Skeletal muscle satellite cell (primary cell): ENCODE results near the gene MN1.

- CAGE, long polyA plus RNA, result no peak
These were observed 502.6 kb downstream of the CRYBA4 start for GRCh38 chr22:27124267-27124915.

GRCh38 chr22:27512215-27512877 lies 289.2 kb downstream of the MN1 start:
- CAGE, long polyA plus RNA, result no peak

DNA sequence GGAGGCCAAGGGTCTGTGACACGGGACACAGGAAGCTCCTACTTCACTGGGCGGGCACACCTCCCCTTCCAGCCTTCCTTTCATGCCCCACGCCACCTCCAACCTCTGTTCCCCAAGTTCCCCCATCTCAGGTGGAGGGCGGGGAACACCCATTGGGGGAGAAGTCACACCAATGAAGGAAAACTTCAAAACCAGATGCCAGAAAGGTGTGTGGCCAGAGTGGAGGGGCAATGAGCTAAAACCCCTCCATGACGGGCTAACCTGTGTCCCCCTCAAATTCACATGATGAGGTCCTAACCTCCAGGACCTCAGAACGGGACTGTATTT lies 250.5 kb downstream of the MN1 start:
- CAGE, long polyA plus RNA, result no peak

DNA sequence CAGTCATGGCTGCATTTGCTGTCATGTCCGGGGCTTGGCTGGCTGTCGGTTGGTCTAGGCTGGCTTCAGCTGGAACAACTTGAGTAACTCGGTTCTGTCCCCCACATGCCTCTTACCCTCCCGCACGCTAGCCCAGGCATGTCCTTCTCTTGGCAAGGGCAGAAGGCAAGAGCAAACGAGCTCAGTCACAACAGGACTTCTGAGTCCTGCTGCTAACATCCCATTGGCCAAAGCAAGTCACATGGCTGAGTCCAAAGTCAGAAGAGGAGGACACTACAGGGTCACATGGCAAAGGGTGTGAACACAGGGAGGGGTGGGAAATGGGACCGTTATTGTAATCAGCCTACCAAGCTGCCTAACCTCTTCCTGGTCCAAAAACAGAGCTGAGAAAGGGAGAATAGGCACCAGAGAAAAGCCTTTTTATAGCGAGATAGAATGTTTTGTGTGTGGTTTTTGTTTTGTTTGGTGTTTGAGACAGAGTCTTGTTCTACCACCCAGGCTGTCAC lies 81.9 kb downstream of the MN1 start:
- CAGE, long polyA plus RNA, result no peak

GRCh38 chr22:27748830-27749333 lies 52.7 kb downstream of the MN1 start:
- CAGE, long polyA plus RNA, result no peak

- CAGE, long polyA plus RNA, result no peak
These were observed 21.4 kb downstream of the MN1 start for GRCh38 chr22:27780133-27780585.

DNA sequence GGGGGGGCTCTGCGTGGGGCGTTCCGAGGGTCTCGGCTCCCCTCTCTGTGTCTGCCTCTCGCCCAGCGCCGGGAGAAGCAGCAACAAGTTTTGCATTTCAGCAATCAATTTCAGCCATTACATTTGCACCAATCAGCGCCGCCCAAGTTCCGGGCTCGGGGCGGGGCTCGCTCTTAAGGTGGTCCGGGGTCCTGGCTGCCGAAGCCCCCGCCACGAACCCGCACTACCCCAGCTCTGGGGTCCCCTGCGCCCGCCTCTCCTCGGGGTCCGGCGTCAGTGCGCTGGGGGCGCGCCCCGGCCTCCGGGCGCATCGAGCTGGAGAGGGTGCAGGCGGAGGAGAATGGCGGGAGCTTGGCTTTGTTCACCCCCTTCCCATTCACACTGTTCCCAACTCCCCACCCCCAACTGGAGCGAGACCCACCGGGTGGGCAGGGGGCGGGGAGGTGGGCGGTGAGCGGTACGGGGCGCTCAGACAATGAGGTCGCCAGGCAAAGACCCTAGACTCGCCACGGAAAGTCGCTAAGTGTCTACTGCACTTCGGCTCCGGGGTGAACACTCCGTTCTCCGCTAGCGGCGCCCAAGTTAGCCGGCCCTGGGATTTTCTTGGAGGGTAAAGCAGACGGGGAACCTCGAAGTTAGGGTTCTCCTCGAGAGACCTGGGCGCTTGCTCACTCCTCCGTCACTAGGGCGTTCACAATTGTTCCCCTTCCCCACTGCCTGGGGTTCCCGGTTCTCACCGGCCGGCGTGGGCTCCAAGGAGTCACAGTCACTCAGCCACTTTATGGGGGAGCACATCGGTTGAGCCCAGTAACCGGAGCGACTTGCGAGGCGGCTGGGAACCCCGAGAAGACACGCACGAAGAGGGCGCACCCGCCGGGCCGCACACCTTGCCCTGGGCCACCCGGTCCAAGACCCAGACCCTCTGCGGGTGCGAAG lies at the start of gene MN1:
Gene MN1, minus strand, starts transcription at position 85 of the 936 bp plus-strand sequence.
- CAGE, long polyA plus RNA, result no peak

- CAGE, long polyA plus RNA, result no peak
These were observed 26.9 kb downstream of the PITPNB start for GRCh38 chr22:27892127-27892613.

- CAGE, long polyA plus RNA, result no peak
These were observed 11.3 kb upstream of the PITPNB start for GRCh38 chr22:27930347-27930671.

GRCh38 chr22:27982897-27983859 lies 64.1 kb upstream of the PITPNB start:
- CAGE, long polyA plus RNA, result no peak

GRCh38 chr22:28299433-28300352 lies 379.9 kb downstream of the TTC28 start:
- CAGE, long polyA plus RNA, result no peak

GRCh38 chr22:28412385-28412993 lies 267.2 kb downstream of the TTC28 start:
- CAGE, long polyA plus RNA, result no peak

- CAGE, long polyA plus RNA, result no peak
These were observed 95.4 kb downstream of the TTC28 start for GRCh38 chr22:28583909-28584937.

- CAGE, long polyA plus RNA, result no peak
These were observed 603 bp downstream of the TTC28 start for GRCh38 chr22:28678994-28679479.

DNA sequence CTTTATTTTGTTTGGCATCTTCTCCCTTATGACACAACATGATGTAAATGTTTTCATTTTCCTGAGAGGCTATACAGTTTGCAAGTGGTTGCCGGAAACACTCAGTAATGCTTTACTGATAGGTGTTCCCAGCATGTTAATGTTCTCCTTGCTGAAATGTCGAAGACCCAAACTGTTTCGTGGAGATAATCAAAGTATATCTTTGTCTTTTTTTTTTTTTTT lies 8.8 kb downstream of the HSCB start:
- CAGE, long polyA plus RNA, result no peak

GRCh38 chr22:28773685-28773949 lies 1.1 kb downstream of the CCDC117 start:
- CAGE, long polyA plus RNA, result no peak

- CAGE, long polyA plus RNA, result no peak
These were observed 15.7 kb downstream of the CCDC117 start for GRCh38 chr22:28788054-28788797.

- CAGE, long polyA plus RNA, result no peak
These were observed 36.2 kb downstream of the CCDC117 start for GRCh38 chr22:28808627-28809125.

GRCh38 chr22:28923652-28924448 lies 40.5 kb downstream of the ZNRF3 start:
- CAGE, long polyA plus RNA, result no peak

- CAGE, long polyA plus RNA, result no peak
These were observed 56.8 kb downstream of the C22orf31 start for GRCh38 chr22:29004573-29005510.